Adrenal gland (tissue), 7 donors: Measurements from ENCODE around the gene CARNMT1.

DNA sequence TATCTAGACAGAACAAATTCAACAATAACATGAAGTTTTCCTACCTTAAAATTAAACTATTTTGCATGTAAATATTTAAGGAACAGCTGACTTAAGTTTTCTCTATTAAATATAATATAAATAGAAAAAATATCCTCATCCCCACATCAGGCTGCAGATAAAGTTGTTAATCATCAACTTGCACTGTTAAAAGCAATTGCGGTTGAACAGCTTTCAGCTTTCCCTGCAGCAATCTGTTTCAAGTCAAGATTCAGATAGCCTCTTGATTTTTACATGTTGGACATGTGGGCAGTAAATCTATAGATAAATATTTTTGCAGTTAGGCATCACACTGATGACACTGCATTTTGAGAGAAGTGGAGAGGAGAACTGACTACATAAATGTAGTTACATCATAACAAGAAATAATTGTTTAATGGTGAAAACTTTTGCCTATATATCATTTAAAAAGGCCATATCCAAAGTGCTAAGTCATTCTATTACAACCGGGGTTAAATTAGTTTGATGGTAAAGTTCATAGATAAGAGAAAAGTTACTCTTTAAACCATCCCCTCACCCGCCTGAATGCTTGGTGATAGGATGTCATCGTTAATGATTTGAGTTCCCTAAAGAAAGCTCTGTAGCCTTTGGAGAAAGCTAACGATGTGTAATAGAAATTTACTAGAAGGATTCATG, 30.7 kb upstream of the ALDH1A1 start:
- PRO-cap, 3 experiments = no peak in any of the 3 experiments
- RAMPAGE, long total RNA, 4 experiments = no peak in any of the 4 experiments
- RRBS = no CpG with 5 or more reads among the region's 5 CpGs

GRCh38 chr9:72987681-72988343, 35.0 kb upstream of the ALDH1A1 start:
- PRO-cap, 3 experiments = no peak in any of the 3 experiments
- RAMPAGE, long total RNA, 4 experiments = no peak in any of the 4 experiments
- RRBS = no CpG with 5 or more reads among the region's 7 CpGs

DNA sequence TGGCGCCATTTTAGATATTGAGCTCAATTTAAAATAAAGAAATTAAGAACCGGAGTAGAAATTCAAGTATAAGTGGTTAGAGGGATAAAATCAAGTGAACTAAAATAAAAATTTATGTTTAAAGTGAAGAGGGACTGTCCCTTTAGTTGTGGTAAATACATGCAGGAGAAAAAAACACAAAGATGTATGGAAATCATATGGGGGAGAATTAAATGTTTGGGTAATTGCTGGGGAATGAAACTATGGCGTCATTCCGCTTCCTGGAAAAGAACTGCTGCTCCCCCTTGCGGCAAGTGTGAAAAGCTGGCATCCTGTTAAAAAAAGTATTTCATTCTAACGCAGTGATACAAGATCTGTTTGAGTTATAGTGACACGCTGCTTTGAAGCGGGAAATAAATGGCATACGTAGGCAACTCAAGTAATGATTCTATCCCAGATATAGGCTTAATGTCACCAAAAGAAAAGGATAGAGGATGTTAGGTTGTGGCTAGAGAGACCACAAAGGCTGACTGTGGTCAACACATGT, 70.1 kb upstream of the ALDH1A1 start:
- PRO-cap, 3 experiments = no peak in any of the 3 experiments
- RAMPAGE, long total RNA, 4 experiments = no peak in any of the 4 experiments
- RRBS = no CpG with 5 or more reads among the region's 9 CpGs

- PRO-cap, 3 experiments = no peak in any of the 3 experiments
- RAMPAGE, long total RNA, 4 experiments = no peak in any of the 4 experiments
- RRBS = no CpG with 5 or more reads among the region's 1 CpG
Measured at GRCh38 chr9:73039267-73039684, 86.4 kb upstream of the ALDH1A1 start.

DNA sequence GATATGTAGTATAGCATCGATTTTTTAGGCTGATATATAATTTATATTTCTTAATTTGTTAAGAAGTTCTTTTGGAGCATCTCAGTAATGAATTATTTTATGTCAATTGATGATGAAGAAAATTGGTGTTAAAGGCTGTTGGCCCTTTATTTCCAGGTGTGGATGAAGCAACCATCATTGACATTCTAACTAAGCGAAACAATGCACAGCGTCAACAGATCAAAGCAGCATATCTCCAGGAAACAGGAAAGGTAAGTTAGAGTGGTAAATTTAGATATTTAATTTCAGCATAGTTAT, 7.5 kb downstream of the ANXA1 start:
- PRO-cap, 3 experiments = no peak in any of the 3 experiments
- RAMPAGE, long total RNA, 4 experiments = no peak in any of the 4 experiments
- RRBS = no CpG with 5 or more reads among the region's 3 CpGs

- PRO-cap, 3 experiments = no peak in any of the 3 experiments
- RAMPAGE, long total RNA, 4 experiments = no peak in any of the 4 experiments
- RRBS = no CpG with 5 or more reads among the region's 4 CpGs
Measured at GRCh38 chr9:73160086-73160635, 8.5 kb downstream of the ANXA1 start.

DNA sequence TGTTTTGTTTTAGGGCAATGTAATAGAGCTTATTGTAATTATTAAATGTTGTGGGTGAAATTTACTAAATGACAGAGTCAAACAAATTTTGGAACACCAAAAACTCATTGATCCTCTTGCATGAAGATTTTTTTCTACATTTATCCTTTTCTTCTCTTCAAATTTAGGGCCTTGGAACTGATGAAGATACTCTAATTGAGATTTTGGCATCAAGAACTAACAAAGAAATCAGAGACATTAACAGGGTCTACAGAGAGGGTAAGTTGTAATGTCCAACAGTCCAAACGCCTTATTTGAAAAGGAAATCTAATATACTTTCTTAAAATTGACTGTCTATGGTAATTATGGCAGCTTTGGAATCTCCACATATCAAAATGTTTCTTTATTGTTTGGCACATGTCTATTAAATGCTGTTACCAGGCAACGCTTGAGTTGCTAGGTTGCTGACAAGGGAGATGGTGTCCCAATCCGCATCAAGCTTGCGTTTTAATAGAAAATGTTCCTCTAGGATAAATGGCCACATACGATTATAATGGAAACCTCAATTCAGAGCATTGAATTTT, 9.1 kb downstream of the ANXA1 start:
- PRO-cap, 3 experiments = no peak in any of the 3 experiments
- RAMPAGE, long total RNA, 4 experiments = no peak in any of the 4 experiments
- RRBS = no CpG with 5 or more reads among the region's 5 CpGs

- PRO-cap, 3 experiments = no peak in any of the 3 experiments
- RAMPAGE, long total RNA, 4 experiments = no peak in any of the 4 experiments
- RRBS = no CpG with 5 or more reads among the region's 6 CpGs
Measured at GRCh38 chr9:73164979-73165785, 13.5 kb downstream of the ANXA1 start.

DNA sequence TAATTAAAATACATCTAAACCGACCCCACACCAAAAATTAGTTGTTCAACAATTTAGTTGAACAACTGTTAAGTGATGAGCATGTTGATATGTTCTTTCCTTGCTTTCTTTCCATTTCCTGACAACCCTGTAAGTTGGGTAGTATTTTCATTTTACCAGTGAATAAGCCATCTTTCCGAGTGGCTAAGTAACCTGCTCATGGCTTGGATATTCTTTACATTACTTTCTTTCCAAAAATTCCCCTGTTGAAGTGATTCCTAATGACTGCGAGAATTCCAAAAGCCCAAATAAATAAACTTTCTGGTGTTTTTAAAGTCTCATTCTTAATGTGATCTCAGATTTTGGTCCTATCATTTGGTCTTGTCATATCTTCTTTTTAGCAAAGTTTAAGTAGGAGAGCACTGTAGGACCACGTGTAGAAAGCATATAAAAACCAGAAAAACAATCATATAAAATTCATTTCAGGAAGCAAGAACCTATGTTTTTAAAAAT, 215.0 kb downstream of the ANXA1 start:
- PRO-cap, 3 experiments = no peak in any of the 3 experiments
- RAMPAGE, long total RNA, 4 experiments = no peak in any of the 4 experiments
- RRBS = no CpG with 5 or more reads among the region's 4 CpGs

GRCh38 chr9:73720609-73720912, 568.9 kb downstream of the ANXA1 start:
- PRO-cap, 3 experiments = peak in 1 of 3 experiments; most common plus-strand start chr9:73720833 (in 1)
- RAMPAGE, long total RNA, 4 experiments = no peak in any of the 4 experiments
- RRBS = no CpG with 5 or more reads among the region's 3 CpGs

DNA sequence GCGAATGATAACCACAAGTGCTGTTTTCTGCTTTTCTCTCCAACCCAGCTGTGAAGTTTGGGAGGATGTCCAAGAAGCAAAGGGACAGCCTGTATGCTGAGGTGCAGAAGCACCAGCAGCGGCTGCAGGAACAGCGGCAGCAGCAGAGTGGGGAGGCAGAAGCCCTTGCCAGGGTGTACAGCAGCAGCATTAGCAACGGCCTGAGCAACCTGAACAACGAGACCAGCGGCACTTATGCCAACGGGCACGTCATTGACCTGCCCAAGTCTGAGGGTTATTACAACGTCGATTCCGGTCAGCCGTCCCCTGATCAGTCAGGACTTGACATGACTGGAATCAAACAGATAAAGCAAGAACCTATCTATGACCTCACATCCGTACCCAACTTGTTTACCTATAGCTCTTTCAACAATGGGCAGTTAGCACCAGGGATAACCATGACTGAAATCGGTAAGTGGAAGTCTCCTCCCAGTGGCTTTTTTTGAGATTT, 145.3 kb downstream of the RORB start:
- PRO-cap, 3 experiments = no peak in any of the 3 experiments
- RAMPAGE, long total RNA, 4 experiments = no peak in any of the 4 experiments
- RRBS = no CpG with 5 or more reads among the region's 14 CpGs

DNA sequence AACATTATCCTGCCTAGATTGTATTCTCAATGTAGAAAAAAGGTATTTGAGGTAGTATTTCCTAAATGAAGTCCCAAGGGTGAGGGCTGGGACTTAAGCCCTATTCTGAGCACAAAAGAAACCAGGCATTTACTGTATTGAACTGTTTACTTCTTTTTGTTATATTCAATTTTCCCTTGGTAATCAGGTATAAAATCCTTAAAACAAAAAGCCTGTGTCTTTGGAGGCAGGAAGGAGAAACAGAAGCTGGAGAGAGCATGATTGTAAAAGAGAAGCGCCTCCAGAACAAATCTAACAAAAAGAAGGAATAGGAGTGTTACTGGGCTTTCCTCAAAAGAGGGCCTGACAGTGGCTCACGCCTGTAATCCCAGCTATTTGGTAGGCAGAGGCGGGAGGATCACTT, 3.2 kb downstream of the C9orf40 start:
- PRO-cap, 3 experiments = no peak in any of the 3 experiments
- RAMPAGE, long total RNA, 4 experiments = no peak in any of the 4 experiments
- RRBS = no CpG with 5 or more reads among the region's 3 CpGs

DNA sequence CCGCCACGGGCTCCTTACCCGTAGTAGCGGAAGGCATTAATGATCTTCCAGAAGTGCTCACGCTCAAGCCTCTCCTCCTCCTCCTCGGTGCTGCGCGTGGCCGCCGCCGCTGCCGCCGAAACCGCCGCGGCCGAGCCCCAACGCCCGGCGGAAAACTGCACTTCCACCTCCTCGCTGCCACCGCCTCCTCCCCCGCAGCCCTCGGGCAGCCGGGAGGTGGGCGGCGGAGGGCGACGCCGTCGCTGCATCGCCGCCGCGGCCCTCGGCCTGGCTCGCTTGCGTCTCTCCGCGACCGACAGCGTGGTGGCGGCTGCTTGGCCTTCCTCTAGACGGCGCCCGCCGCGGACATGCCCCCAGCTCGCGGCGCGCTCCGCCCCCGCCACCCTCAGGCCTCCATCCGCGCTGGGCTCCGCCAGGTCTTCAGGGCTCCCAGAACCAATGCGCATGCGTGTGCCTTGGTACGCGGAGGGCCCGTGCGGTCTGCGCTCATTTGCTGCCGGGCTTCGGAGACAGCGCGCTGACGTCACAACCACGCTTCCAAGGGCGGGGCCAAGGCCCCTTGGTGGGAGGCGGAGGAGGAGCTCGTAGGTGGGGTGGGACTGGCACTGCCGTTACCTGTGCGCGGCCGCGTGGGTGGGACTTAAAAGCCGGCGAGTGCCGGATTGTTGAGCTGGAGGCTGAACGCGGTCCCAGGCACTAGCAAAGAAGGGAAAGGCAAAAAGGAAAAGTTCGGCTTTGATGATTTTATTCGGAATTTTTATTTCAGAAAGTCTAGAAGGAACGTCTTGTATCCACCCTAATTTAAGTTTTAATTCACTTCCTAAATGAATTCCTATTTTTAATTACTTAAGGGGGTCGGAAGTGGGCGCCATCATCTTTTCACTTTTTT, at the start of gene CARNMT1:
CARNMT1 (minus strand) TSS at position 300 of the 889 bp plus-strand sequence.
- PRO-cap, 3 experiments = peak in 3 of 3 experiments; most common plus-strand start position 643 of the sequence (in 2); most common minus-strand start position 422 of the sequence (in 2)
- RAMPAGE, long total RNA, 4 experiments = no peak in any of the 4 experiments
- RRBS = 1% methylated on average over 7 of the region's 88 CpGs

DNA sequence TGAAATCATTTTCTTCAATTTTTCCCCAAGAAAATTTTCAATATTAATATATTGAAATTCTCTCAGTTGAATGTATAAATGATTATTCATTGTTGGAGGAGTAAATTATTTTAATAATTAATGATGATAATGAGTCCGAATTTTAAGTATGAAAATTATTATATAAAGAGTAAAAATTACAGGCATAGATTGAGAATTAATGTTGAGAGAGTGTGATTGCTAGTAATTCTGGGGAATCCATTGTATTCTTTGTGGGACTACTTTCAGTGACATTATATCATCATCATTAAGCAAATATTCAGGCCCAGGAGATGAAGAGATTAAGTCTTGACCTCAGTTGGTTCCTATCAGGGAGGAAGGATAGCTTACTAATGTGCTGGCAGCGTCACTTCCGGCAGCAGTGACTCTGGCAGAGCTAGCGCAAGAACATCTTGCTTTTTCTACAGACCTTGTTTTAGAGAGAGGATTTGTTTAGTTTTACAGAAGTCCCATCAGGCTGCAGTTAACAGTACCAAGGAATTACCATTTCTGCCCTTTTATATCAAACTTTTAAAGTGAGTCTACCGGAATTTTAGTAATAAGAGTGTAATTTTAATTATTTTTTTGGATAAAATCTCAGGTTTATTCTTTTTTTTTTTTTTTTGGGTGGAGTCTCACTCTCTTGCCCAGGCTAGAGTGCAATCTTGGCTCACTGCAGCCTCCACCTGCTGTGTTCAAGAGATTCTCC, 20.2 kb downstream of the OSTF1 start:
- PRO-cap, 3 experiments = no peak in any of the 3 experiments
- RAMPAGE, long total RNA, 4 experiments = no peak in any of the 4 experiments
- RRBS = no CpG with 5 or more reads among the region's 5 CpGs

- PRO-cap, 3 experiments = no peak in any of the 3 experiments
- RAMPAGE, long total RNA, 4 experiments = no peak in any of the 4 experiments
- RRBS = no CpG with 5 or more reads among the region's 4 CpGs
Measured at GRCh38 chr9:75111191-75111688, 22.9 kb downstream of the OSTF1 start.

GRCh38 chr9:76026842-76027320, 136.4 kb downstream of the PCSK5 start:
- PRO-cap, 3 experiments = no peak in any of the 3 experiments
- RAMPAGE, long total RNA, 4 experiments = no peak in any of the 4 experiments
- RRBS = no CpG with 5 or more reads among the region's 5 CpGs

DNA sequence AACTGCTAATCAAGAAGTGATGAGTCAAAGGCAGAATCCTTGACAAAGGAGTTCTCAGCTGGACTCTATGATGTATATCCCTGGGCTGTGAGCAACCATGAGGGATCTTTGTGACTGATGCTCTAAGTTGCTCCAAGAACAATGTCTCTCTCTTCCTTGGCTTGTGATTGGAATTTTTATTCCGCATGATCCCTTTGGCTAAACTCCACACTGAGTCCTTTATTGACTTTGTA, 20.8 kb downstream of the RFK start:
- PRO-cap, 3 experiments = no peak in any of the 3 experiments
- RAMPAGE, long total RNA, 4 experiments = no peak in any of the 4 experiments
- RRBS = no CpG with 5 or more reads among the region's 1 CpG

- PRO-cap, 3 experiments = no peak in any of the 3 experiments
- RAMPAGE, long total RNA, 4 experiments = no peak in any of the 4 experiments
- RRBS = no CpG with 5 or more reads among the region's 1 CpG
Measured at GRCh38 chr9:76490595-76491113, 31.7 kb downstream of the GCNT1 start.

- PRO-cap, 3 experiments = no peak in any of the 3 experiments
- RAMPAGE, long total RNA, 4 experiments = no peak in any of the 4 experiments
- RRBS = no CpG with 5 or more reads among the region's 2 CpGs
Measured at GRCh38 chr9:76608563-76609152, 149.7 kb downstream of the GCNT1 start.

GRCh38 chr9:76613964-76614193, 154.9 kb downstream of the GCNT1 start:
- PRO-cap, 3 experiments = no peak in any of the 3 experiments
- RAMPAGE, long total RNA, 4 experiments = no peak in any of the 4 experiments
- RRBS = no CpG with 5 or more reads among the region's 3 CpGs